Neural progenitor cell (in vitro differentiated cells): ENCODE data around the gene ZNF208.

DNA sequence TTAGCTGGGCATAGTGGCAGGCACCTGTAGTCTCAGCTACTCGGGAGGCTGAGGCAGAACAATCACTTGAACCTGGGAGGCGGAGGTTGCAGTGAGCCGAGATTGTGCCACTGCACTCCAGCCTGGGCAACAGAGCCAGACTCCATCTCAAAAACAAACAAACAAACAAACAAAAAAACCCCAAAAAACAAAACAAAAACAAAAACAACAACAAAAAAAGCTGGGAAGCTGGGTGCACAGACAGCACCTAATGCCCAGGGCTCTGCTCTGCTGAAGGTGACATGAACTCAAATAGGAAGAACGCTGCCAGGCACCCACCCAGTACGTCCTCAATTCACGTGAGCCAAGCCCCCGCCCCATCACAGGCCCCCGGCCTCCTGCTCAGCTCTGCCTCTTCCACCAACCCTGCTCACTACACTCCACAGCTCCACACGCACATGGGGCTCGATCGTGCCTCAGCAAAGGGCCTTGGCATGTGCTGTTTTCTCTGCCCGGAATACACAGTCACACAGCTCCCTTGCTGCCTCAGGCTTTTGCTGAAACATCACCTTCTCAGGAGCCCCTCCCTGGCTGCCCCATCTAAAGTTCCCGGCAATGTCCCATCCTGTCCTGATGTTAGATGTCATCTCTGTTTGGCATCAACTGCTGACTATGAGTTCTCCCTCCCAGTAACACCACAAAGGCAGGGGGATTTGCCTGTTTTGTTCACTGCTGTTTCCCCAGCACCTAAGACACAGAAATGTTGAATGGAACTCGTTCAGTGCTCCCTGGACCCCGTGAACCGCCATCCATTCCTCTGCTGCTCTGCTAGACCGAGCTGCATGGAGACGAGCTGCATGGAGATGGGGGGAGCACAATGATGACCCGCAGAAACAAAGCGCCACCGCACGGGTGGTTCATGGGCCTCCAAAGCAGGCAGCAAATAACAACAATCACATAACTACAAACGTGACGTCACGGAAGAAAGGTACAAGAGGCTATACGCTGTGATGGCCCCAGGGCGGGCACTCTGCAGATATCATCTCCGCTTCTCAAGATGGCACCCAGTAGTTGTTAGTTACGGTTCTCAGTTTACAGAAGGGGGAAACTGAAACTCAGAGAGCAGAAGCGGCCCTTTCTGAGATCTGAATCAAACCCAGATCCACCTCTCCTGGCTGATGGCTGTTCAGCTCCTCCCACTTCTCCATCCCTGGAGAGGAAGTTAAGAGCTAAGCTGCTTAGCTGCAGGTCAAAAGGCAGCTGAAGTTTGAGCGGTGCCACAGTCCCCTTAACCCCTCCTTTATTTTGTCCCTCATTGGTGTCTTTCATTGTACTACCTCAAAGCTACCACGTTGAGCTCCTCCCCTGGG lies 2.1 kb downstream of the ATP13A1 start:
- RAMPAGE, long total RNA: no peak

- RAMPAGE, long total RNA: no peak
Measured at GRCh38 chr19:19956577-19957179, 55.9 kb downstream of the ZNF93 start.

DNA sequence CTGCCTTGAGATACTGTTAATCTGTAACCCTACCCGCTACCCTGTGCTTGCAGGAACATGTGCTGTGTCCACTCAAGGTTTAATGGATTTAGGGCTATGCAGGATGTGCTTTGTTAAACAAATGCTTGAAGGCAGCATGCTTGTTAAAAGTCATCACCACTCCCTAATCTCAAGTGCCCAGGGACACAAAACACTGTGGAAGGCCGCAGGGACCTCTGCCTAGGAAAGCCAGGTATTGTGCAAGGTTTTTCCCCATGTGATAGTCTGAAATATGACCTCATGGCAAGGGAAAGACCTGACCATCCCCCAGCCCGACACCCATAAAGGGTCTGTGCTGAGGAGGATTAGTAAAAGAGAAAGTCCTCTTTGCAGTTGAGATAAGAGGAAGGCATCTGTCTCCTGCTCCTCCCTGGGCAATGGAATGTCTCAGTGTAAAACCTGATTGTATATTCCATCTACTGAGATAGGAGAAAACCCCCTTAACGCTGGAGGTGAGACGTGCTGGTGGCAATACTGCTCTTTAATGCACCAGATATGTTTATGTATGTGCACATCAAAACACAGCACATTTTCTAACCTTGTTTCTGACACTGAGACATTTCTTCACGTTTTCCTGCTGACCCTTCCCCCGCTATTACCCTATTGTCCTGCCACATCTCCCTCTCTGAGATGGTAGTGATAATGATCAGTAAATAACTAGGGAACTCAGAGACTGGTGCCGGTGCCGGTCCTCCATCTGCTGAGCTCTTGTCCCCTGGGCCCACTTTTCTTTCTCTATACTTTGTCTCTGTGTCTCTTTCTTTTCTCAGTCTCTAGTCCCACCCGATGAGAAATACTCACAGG lies 4.9 kb downstream of the ZNF90 start:
- RAMPAGE, long total RNA: no peak

DNA sequence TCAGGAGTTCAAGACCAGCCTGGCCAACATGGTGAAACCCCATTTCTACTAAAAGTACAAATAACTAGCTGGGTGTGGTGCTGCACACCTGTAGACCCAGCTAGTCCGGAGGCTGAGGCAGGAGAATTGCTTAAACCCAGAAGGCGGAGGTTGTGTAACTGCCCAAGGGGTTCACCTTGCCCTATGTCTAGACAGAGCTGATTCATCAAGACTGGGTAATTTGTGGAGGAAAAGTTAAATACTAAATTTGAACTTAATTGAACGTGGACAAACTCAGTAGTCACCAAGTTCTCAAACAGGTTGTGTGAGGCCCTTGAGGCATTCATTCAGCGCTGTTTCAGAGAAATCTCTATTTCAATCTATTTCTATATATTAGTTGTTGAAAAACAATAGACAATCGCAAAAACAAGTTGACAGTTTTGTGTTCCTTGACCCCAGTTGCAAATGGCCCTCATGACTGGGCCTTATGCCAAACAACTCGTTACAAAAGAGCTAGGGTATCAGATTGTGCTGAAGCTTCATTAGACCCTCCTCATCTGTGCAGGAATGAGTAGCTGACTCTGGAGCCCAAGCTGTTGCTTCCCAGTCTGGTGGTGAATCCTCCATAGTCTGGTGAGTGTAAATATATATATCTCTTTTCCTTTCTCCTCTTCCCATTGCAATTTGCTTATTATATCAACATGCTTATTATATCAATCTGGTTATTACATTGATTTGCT lies 13.6 kb upstream of the ZNF486 start:
- RAMPAGE, long total RNA: no peak

GRCh38 chr19:20321023-20321630 lies 154.1 kb downstream of the ZNF486 start:
- RAMPAGE, long total RNA: no peak

DNA sequence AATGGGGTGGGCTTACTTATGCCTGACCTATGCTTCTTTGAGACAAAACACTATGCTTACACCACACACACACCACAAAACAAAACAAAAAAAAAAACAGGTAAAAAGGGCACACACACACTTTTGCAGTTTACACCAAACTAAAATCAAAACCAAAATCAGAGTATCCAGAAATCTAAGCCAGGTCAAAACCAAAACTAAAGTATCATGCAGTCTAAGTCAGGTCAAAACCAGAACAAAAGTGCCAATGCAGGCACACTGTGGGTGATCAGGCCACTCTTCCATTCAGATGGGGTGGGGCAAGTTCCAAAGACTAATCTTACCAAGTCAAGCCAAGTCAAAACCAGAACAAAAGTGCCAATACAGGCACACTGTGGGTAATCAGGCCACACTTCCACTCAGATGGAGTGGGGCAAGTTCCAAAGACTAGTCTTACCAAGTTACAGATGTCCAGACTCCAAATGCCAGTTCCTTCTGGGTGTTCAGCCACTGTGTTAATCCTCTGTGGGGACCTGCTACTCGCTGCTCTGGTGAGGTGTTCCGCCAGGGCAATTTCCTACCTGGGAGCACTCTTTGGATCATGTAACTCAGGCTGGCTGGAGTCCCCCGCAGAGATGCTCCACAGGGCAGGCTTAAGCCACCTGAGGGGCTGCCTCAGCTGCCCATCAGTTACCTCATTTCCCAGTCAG lies 134.0 kb downstream of the ZNF737 start:
- RAMPAGE, long total RNA: no peak

DNA sequence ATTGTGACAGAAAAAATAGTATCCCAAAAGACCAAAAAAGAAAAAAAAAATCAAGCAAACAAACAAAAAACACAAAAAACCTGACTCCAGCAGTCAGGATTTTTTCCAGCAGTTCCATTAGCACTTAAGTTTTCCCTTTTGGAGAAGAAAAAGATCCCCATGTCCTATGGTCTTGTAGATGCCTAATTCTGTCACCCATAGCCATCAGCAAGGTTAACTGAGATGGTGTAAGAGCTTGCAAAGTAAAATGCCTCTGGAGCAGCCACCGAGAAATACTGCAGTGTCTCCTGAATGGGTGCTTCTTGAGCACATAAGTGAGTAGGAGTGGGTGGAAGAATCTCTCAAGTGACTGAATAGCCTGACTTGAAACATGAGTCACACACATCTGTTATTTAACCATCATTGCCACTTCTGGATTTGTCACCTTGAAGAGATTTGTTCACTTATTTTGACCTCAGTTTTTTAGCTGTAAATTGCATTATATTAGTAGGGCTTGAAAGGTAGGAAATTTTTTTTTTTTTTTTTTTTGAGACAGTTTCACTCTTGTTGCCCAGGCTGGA lies 2.3 kb downstream of the ZNF714 start:
- RAMPAGE, long total RNA: no peak

GRCh38 chr19:21282354-21282967 lies 46.7 kb downstream of the ZNF708 start:
- RAMPAGE, long total RNA: no peak

DNA sequence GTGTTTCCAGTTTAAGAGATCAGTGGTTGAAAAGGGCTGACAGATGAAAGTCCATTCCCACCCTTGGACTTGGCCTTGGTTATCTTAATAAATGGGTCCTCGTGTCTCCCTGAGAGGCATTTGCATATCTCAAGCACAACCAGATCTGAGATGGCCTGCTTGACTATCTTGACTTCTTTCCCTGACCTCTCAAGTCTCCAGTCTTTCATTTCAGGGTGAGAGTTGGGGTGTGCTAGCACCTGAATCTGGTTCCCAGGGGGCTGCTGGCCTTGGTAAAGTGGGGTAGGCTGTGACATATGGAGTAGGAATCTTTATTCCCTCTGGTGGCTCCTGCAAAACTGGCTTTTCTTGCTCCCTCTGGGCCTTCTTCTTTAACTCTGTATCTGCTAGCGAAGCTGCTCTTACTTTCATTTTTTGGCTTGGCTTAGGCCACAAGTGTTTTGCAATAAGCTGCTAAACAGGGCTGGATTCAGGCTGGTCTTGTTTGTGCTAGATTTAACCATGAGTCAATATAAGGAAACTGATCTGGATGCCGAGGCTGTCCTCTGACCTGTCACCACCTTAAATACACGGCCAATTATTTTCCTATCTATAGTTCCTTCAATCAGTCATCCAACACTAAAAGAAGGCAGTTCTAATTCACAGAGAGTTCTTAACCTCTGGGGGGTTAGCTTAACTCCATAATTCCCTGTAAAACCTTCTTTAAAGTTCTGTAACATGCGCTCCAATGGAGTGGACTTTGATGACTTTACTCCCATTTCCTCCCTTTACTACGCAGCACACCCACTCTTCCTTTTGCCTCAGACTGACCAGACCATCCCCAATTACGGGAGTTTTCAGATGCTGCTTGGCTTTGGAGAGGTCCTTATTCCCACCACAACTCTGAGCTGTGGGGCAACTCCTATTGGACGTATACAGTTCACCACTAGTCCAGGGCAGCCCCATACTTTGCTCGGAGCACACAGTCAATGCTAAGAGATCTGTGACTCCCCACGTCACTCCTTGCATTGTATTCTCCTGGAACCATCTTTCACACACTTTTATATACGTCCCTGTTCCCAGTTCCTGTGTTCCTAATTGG lies 42.5 kb downstream of the ZNF493 start:
- RAMPAGE, long total RNA: no peak

DNA sequence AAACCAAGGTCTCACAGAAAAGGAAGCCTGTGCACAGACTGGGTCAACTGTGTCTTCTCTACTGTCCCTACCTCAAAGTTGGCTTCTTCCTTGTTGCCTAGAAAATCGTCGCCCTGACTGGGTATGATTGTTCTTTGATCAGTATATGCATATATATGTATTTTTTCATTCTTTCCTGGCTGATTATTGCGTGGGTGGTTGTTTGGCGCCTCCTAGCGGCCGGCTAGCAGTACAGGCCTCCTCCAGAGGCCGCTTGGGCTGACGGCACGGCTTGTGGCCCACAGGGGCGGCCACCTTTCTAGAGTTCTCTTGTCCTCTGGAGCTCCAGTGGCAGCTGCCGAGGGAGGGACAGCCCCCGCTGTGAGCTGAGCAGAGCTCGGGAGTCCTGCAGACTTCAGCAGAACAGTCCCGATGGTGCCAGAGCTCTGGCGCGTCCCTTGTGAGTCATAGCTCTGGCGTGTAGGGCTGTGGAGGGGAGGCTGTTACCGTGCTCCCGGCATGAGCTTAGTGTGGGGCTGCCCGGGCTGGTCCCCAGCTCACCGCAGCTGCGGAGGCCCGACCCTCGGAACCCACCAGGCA lies 22.6 kb upstream of the ZNF429 start:
- RAMPAGE, long total RNA: no peak

DNA sequence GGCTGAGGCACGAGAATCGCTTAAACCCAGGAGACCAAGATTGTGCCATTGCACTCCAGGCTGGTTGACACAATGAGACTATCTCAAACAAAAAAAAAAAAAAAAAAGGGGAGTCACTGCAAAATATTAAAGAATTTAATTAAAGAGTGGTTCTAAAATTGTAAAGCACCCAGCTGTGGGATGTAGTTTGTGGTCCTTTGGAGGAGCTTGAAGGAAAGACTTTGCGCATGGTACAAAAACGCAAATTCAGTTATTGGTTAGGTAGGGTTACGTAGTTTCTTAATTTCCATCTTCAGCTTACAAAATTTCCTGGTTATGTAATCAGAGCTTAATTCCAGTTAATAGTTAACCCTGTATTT lies 932 bp downstream of the ZNF429 start:
- RAMPAGE, long total RNA: no peak

GRCh38 chr19:21604248-21605009 lies 99.0 kb downstream of the ZNF429 start:
- RAMPAGE, long total RNA: no peak

- RAMPAGE, long total RNA: no peak
Measured at GRCh38 chr19:22010443-22011362, at the start of gene ZNF208. Gene ZNF208, minus strand, starts transcription at chr19:22010943.

DNA sequence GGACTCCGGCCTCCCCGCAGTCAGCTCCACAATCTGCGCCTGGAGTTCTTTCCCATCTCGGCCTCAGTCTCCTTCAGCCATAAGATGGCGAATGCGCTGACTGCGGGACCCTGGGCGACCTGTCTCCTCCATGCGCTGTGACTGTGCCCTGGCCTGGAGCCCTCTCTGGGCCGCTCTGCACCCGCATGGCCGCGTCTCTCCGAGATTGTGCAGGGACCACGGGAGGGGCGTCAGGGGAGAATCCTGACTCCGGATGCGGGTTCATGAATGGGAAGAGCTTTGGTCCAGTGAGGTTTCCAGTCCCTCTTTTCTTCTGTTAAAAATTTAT lies 351 bp downstream of the ZNF729 start:
- RAMPAGE, long total RNA: no peak

DNA sequence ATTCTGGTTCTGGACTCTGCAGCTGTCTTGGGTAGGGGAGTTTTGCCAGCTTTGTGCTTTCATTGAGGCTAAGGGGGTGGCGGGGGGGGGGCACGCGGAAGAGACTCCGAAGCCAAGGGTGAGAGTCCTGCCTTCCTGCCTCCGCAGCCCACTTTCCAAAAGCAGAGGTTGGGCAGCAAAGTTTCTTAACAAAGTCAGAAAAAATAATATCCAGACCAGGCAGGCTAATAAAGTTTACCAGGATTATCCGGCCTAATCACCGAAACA lies 4.9 kb upstream of the ZNF98 start:
- RAMPAGE, long total RNA: no peak

DNA sequence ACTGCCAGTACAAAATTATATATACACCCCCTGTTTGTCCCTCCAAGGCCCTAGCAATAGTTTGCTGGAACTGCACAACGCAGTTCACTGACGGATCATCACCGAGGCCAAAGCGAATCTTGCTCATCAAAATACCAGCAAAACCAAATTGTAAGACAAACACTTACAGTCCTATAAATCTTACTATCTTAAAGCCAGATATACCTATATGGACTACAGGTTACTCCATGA lies 104.4 kb upstream of the ZNF492 start:
- RAMPAGE, long total RNA: no peak

- RAMPAGE, long total RNA: no peak
Measured at GRCh38 chr19:23203685-23204403, 46.4 kb downstream of the ZNF724 start.

DNA sequence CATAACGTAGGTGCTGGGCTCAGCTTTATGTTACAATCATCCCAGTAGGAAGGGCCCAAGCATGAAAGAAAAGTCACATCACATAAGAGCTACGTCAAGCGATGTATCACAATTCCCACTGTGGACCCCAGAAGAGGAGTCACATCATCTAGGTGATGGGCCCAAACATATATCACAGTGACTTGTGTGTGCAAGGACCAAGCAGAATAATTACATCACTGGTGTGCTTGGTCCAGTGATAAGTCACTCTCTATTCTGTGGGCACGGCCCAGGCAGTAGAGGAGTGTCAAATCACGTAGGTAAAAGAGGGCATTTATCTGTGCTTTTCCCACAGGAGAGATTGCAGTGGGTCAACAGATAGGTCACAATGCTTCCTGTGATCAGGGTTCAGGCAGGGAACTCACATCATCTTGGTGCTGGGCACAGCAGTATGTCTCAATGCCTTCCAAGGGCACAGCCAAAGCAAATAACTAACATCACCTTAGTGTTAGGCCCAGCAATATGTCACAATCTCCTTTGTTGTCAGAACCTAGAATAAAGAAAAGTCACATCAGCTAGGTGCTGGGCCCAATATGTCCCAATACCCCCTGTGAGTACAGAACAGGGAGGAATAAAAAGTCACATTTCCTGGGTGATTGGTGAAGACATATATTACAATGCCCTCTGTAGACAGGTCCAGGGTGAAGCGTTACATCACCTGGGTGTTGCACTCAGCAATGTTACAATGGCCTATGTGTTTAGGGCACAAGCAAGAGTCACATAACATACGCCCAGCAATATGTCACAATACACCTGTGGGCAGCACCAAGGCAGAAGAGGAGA lies 11.2 kb upstream of the ZNF724 start:
- RAMPAGE, long total RNA: no peak

DNA sequence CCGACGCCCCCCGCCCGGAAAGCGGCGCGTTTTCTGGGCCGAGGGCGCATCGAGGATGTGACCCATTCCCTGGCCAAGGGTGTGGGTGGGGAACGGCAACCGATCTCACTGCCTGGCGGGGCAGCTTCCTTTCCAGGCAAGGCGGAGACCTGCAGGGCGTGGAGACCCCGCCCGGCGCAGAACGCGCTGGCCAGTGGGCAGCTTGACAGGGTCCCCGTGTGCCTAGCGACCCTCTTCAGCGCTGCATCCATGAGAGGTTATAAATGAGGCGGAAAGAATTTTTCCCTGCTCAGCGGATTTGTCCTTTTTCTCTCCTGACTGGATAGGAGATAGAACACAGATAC lies 76.0 kb upstream of the ZNF91 start:
- RAMPAGE, long total RNA: no peak

- RAMPAGE, long total RNA: no peak
Measured at GRCh38 chr19:24001106-24001748, 85.8 kb upstream of the ZNF254 start.